Measurements from ENCODE around the gene TTLL2.

GRCh38 chr6:166339728-166340357 lies 2.5 kb downstream of the SFT2D1 start:
- PRO-cap: no peak

DNA sequence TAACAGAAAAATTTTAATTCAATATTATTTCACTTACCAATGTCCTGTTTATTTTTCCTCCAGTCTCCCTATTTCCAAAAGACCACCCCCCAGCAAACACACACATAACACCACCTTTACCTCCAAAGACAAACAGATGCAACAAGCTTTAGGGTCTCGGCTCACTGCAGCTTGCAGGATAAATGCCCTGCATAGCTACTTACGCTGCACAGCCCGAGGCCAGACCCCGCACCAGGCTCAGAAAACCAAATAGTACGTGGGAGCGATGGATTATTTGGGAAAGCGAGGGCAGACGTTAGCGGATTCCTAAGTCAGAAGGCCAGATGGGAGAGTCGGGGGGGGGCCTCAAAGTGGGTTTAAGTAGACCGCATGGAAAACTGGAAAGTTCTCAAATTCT lies 480 bp downstream of the SFT2D1 start:
- PRO-cap: no peak

- PRO-cap: no peak
Measured at GRCh38 chr6:166407132-166407485, 24.4 kb upstream of the MPC1 start.

DNA sequence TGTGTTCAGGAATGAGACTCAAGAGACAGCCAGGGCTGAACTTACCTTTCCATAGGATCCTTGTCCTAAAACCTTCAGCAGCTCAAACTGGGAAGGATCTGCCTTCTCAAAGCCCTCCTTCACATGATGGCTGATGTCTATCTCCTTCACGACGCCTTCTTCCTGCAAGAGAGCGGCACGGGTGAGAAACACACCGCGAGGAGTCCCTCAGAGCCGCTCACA lies 47.9 kb downstream of the RAMACL start:
- PRO-cap: no peak

- PRO-cap: no peak
Measured at GRCh38 chr6:166569311-166570025, 17.0 kb downstream of the RAMACL start.

GRCh38 chr6:166619929-166620501 lies 7.0 kb downstream of the RPS6KA2 start:
- PRO-cap: no peak

- PRO-cap: no peak
Measured at GRCh38 chr6:166771313-166771540, 144.2 kb upstream of the RPS6KA2 start.

DNA sequence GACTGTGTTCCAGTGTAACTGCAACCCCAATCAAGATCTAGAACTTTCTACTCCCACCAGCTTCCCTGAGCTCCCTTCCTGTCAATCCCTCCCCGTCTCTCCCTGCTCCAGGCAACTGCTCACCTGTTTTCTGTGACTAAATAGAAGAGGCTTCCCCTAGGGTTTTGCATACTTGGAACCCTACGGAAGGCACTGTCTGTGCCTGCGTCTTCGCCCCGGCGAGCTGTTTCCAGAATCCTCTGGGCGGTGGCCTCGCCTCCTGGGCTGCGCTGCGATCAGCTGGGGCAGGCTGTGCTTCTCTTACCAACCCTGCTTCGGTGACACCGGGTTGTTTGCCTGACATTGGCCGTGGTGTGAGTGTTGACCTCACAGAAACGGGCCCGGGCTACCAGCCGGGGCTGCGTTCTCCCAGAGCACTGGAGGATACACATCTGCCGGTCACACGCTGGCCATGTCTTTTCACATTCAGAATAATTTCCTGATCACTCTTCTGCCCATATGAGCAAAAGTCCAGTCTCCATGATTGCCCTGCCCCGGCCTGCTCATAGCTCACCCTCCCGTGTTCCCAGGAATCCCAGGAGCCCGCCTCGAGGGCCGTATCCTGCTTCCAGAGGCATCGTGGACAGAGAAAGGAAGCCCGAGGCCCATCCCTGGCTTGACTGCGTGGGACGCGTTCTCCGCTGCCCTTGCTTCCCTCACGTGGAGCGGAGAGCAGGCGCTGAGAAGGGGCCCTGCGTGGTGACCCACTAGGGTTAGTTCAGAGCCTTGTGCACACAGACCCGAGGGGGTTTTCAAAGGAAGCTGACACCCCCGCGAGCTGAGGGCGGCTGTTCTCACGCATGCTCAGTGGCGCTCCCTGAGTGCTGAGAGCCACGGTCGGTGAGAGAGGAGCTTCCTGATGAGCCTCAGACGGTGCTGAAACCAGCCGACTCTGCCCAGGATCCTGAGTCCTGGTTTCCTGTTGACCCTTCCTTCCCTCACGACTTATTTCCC lies 29.2 kb upstream of the CCR6 start:
- PRO-cap: no peak

GRCh38 chr6:167120217-167121089 lies 2.4 kb upstream of the CCR6 start:
- PRO-cap: no peak

- PRO-cap: no peak
Measured at GRCh38 chr6:167238084-167238483, 53.0 kb upstream of the UNC93A start.

- PRO-cap: no peak
Measured at GRCh38 chr6:167270829-167271614, 20.1 kb upstream of the UNC93A start.

DNA sequence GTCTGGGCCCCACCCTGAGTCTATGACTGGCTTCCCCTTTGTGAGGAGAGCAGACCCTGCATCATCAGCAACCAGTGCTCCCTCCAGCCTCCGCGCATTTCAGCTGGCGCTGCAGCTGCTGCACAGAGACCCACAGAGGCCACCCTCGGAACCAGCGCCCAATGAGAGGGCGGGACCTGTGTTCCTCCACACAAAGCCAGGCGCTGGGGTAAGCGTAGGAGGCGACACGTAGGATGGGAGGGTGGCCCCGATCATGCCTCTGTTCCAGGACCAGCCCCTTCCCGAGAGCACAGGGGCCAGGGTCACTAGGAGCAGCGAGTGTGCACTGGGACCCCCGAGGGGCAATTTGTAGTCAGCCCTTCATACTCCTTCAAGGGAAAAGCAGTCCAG lies at the start of gene TTLL2:
TSS of gene TTLL2 (plus strand) at position 74 of the 390 bp plus-strand sequence.
- PRO-cap: no peak

DNA sequence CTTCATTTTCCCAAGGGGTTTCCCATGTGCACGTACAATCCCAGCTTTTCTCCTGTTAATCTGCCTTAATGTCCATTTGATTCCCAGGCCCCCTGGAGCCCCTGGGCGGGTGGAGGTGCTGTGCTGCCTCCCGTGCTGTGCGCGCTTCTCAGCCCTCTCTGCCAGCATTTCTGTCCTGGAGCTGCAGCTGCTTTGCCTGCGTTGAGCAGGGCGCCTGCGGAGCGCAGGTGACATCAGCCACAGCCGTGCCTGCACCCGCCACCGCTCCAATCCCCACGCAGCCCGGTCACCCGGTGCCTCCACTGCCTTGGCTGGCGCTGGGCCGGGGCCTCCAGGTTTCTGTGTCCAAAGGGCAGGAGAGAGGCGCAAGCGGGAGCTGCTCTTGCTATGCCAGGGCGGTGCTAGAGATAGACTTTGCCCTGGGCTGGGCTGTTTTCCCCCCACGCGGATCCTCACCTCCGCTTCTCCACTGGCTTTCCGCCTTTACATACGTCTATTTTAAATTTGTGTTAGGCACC lies 96.4 kb downstream of the TTLL2 start:
- PRO-cap: no peak

GRCh38 chr6:167560166-167560355 lies 235.2 kb downstream of the TTLL2 start:
- PRO-cap: no peak

DNA sequence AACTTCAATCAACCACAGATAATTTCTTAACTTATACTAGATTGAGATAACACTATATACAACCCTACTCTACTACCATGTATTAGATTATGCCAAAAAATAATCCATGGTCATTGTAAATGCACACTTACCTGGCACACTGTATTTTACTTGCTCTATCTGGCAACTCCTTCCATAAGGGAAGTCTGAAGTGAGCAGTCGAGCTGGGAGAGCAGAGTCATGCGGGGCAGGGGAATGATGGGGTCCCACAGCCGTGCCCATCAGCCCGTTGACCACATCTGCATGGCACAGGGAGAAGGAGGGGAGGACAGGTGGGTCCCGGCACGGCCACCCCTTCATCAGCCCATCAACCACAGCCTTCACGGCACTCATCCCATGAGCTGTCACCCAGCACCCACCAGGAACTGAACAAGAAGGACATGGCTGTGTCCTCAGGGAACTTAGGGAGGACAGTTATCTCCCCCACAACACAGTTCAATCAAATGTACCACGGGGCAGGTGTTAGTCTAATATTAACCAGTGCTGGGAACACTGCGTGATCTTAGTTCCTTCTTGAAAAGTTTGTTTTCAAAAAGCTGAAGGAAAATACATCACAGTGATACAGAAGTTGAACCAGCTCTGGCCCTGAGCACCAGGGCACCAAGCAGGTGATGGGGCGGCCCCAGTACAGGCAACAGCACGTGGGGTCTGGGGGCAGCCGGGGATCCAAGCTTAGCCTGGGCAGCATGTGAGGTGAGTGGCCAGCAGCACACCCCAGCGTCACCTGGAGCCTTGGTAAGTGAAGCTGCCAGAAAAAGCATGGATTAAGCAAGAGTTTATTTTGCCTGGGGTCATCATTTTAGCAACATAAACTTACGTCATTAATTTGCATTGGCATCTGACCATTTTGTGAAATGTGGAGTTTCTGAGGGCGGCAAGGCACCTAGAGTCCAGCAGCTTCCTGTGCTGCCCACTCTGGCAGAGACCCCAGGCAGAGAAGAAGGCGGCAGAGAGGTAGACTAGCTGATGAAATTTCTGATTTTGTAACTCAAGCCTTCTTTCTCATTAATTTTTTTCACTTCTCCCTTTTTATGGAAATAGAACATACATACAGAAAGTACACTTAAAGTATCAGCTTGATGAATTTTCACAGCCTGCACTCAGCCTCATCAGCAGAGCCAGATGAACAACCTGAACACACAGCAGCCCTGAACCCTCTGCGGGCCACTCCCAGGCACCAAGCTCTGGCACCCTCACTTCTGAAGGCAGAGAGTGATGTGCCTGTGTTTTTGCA lies 35.5 kb upstream of the AFDN start:
- PRO-cap: no peak

- PRO-cap: no peak
Measured at GRCh38 chr6:167881182-167882489, 54.9 kb downstream of the AFDN start.

DNA sequence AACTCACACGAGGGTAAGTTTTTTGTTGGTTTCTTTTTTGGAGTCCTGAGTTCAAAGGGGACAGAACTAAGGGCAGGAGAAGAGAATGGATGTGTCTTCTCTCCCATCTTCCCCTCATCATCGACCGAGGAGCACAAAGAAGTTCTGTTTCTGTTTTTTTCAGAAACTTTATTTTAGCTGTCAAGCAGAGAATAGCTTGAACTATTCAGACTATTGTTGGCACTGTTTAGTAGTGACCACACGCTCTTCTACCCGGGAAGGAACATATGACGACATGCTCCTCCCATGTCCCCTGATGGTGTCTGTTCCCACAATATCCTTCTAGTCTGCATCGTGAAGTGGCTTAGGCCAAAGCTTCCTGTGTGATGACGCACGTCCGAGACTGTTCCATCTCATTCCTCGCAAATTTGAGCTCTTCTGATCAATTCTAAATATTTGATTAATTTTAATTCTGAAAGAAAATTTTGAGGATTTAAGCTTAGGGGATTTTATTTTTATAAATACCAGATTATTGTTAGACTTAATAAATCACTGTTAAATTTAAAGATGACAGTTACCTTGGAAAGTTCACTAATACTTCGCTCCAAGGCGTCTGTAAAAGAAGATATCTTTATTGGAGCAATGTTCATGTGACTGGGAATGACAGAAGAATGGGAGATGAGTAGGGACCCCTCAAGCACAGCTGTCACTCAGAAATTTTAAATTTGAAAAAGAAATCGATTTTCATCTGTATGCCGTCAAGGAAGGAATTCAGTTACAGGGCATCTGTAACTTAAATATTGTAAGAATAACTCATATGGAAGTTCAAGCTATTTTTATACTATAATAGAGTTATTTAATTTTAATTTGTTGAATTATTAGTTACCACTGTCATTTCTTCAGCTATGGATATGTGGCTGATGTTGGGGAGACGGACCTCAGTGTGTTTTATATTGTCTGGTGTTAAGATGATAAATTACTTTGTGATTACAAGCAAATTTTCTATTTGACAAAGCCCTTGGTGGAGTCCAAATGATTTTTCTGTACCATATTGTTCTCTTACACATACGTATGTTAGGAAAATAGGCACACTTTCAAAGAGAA lies 27.0 kb upstream of the KIF25 start:
- PRO-cap: no peak

DNA sequence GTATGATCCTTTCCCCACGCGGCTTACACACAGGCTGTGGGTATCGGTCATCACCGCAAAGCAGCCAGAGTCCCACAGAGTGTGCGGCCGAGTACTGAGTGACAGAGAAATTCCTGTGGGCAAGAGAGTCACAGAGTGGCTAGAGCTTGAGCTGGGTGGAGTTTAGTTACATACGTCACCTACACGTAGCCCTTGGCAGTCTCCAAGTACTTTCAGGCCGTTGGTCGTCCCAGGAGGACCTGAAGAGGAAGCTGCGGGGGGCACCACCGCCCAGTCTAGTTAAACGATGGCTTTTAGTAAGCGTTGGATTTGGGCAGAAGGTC lies 28.3 kb downstream of the KIF25 start:
- PRO-cap: no peak

- PRO-cap: no peak
Measured at GRCh38 chr6:168035859-168036691, 38.6 kb downstream of the KIF25 start.

DNA sequence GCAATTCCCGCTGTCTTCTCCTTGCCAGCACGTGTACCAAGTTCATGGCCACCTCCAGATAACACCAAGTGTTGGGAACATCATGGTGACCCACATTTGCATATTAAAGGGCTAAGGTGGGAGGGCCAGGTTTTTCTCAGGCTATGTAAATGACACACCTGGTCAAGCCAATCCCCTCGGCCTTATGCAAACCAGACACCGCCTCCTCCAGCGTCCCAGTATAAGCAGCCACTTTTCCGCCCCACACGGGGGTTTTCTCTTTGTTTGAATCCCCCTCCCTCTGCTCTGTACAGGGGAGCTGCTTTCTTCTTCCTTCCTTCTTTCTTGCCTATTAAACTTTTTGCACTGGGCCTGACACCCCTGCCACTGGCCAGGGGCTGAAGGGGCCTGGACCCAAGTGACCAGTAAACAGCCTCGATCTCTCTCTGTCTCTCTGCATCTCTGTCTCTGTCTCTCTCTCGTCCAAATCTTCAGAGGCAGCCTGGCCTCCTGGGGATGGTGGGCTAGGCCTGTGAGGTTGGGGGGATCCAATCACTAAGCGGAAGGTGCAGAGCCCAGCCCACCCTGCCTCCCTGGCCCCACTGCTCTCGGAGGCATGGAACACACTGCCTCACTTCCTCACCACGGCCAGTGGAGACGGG lies 110.5 kb downstream of the DACT2 start:
- PRO-cap: no peak

Data from SUDHL5 (cell line).